Kidney (tissue), 2 donors: Measurements from ENCODE around the genes TMPRSS4, JAML and IFT46.

DNA sequence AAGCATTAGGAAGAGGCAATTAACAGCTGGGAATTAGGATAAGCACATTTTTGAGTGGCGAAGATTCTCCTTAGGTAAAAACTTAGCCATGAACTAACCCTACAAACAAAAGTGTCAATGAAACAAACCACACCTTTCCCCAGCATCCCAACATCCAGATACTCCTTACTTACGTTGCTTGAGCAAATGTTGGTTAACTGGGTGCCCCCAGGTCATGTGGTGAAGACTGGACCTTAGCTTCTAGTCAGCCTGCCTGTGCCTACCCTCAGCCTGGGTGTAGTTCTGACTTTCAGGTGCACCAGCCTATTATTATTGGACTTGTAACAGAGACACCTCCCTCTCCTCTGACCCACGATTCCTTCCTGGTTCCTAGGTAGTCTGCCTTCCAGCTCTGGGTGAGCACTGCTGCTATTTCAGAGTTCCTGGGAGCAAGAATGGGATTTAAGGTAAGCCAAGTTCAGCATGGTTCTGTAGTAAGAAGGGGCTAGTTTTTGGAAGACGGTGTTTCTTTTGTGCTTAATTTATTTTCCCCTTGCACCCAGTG lies 138.3 kb downstream of the DSCAML1 start:
- PRO-cap, result no peak
- RRBS, result no CpG with 5 or more reads among the region's 4 CpGs

DNA sequence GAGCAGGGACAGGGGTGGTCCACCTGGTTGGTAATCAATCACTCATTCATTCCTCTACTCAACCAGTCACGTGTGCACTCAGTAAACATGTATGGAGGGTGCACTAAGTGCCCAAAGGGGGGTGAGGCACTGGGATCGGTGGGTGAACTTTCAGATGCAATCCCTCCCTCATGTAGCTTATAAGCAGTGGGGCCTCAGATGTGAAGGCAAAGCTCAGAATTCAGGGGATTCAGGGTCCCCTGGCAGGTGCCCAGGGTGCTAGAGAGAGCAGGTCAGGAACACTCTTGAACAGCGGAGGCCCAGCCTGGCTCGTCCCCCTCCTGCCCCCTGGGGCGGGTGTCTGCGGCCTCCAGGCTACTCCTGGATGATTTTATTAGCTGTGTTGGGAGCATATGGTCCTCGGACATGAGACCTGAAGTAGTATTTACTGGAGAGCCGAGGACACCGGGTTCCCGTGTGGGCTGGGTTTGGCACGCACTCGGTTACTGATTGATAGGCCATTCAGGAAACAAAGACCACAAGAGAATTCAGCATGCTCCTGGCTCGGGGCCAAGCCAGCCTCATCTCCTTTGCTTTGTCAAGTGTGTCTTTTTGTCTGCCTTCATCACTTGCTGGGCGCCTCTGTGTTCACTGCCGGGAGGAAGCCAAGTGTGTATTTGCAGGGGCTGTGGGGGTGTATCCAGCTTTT lies 9.9 kb downstream of the FXYD2 start:
- PRO-cap, result bidirectional peak, plus-strand start outside the sequence, minus-strand start at position 481 of the sequence
- RRBS, result no CpG with 5 or more reads among the region's 15 CpGs

DNA sequence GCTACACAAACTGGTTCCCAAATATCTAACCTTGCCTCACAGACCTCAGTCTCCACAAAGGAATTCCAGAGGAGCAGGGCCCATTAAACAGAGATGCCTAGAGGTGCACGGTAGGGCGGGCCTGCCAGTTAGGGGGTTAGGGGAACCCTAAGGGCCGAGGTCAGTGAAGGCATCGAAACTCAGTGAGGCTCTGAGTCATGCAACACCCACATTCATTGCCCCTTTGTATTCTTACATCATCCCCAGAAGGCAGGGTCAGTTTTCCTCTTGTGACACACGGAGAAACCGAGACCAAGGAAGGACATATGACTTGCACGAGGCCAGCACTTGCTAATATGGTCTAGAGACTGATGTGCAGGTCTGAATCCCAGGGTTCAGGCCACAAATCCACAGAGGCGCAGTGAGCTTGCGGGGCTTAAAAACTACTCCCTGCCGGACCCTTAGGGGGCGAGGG lies 17.5 kb upstream of the FXYD2 start:
- PRO-cap, result no peak
- RRBS, result no CpG with 5 or more reads among the region's 11 CpGs

DNA sequence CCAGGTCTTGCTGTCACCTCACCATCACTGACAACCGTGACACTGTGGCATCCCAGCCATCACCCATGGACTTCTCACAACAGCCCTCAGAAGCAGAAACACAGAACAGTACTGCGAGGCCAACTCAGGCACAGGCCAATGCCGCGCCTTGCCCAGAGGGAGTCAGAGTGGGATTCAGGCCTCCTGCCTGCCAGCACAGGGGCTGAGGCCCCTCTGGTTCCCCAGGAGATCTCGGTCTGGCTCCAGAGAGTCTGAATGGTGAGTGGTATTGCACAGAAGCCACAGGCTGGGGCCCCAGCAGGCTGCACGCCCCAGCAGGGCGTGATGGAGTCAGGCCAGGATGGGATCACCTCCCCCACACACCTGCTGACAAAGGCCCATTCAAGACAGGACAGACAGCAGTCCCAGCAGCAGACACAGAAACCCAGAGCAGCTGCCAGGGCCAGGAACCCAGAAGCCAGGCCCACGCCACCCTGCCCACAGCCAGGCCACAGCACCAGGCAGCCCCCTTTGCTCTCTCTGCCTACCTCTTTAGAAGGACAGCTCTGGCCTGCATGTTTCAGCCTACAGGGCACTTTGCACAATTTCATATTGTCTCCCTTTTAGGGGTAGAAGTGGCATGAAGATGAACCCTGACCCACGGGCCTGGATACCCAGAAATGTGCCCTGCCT lies 6.3 kb downstream of the FXYD6 start:
- PRO-cap, result no peak
- RRBS, result no CpG with 5 or more reads among the region's 9 CpGs

GRCh38 chr11:117874181-117874846 lies 2.1 kb downstream of the FXYD6 start:
- PRO-cap, result unidirectional peak, plus-strand start at chr11:117874659
- RRBS, result no CpG with 5 or more reads among the region's 15 CpGs

- PRO-cap, result bidirectional peak, plus-strand start at chr11:117987279, minus-strand start at chr11:117987186
- RRBS, result 7% methylated on average over 2 of the region's 23 CpGs
These were observed 752 bp downstream of the IL10RA start for GRCh38 chr11:117986601-117987690.

DNA sequence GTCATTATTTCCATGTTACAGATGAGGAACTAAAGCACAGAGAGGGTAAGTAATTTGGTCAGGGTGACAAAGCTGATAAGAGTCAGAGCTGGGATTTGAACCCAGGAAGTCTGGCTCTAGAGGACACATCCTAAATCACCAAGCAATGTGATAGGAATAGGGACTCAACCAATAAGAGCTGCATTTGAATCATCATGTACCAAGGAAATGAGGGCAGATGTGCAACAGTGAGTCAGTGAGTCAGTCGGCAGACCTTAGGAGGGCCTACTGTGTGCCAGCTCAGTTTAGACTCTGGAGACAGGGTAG lies 11.1 kb downstream of the IL10RA start:
- PRO-cap, result no peak
- RRBS, result no CpG with 5 or more reads among the region's 1 CpG

DNA sequence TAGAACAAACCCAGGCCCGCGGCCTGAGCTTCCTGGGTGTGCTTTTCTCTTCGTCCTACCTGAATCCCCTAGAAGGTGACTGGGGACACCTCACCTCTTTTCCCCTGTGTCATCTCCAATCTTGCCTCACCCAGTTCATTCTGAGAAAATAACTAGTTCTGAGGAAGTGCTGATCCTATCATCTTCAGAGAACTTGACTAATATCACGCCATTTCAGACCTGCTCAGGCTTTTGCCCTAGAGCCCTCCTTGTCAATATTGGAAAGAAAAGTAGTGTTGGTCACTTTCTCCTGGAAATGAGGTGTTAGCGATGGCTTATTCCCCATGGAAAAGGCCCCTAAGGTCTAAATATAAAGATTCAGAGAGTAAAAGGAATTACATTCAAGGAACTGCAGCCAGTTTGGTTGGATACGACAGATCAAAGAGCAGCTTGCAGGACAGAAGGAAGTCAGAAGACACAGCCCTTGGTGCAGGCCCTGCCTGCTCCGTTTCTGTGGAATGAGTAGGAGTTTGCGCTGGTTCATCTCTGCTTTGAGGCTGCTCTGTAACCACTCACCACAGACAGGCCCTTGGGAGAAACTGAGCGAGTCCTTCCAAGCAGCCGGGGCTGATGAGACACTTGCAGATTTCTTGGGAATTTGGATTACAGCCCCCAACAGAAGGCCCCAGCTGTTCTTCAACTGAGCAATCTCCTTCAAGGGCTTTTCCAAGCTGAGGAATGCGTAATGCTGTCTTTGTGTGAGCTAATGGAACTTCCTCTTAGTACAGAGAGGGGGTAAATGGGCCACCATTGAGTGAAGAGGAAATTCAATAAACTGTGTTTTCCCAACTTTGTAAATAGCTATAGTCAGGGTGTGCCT lies 16.2 kb downstream of the IL10RA start:
- PRO-cap, result no peak
- RRBS, result no CpG with 5 or more reads among the region's 11 CpGs

GRCh38 chr11:118076397-118077523 lies at the start of gene TMPRSS4:
Gene TMPRSS4, plus strand, starts transcription at chr11:118077078.
- PRO-cap, result unidirectional peak, plus-strand start at chr11:118077074
- RRBS, result no CpG with 5 or more reads among the region's 16 CpGs

- PRO-cap, result no peak
- RRBS, result 0% methylated on average over 1 of the region's 7 CpGs
These were observed 1.6 kb upstream of the SMIM35 start for GRCh38 chr11:118088315-118088769.

GRCh38 chr11:118224463-118225439 lies at the start of gene JAML:
Gene JAML, minus strand, starts transcription at chr11:118225011.
- PRO-cap, result unidirectional peak, minus-strand start at chr11:118225011
- RRBS, result no CpG with 5 or more reads among the region's 8 CpGs

DNA sequence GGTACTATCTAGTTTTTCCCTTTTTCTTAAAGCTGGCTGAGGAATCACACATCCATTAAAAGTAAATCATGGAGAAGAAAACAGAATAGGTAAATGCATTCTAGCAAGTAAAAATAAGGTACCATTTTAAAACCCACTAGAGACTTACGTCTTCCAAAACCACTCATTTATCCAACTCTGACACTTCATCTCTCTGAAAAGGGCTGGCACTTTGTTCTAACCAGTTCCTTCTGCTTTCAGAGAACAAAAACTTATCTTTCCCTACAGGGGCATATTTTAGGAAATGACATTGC lies 11.3 kb downstream of the MPZL3 start:
- PRO-cap, result no peak
- RRBS, result no CpG with 5 or more reads among the region's 1 CpG

DNA sequence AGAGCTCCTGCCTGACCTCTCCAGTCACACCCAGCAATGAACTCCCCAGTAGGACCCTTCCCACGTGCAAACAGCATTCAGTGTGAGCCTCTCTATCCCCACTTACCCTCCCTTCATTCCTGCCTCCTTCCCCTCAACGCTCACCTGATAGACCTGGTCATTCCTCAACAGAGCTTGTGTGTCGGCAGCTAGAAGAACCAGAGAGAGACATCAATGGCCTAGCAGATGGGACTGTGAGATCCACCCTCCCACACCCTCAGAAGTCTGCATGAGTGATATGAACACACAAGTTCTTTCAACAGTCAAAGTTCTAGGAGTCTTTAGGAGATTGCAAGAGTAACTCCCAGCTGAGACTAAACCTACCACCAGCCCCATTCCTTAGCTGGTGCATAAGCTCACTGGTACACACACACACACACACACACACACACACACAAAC lies 3.2 kb downstream of the CD3D start:
- PRO-cap, result no peak
- RRBS, result no CpG with 5 or more reads among the region's 3 CpGs

DNA sequence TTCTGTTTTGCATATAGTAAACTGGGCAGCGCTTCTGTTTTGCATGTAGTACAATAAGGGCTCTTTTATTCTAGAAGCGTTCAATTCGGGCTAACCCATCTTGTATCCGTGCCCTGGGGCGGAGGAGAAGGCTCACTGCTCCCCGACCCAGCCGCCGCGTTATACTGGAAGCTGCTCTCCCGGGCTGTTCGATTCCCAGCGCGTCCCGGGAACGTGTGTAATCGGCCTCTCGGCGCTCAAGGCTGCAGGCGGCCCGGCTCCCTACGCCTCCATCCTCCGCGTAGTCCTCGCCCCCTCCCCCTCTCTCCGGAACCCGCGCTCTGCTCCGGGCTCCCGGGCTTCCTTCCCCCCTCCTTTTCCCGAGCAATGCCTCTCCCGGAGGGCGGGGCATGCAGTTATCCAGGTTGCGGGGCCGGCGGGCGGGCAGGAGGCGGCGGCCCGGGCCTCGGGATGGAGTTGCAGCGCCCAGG lies 422 bp upstream of the KMT2A start:
- PRO-cap, result unidirectional peak, minus-strand start at position 158 of the sequence; bidirectional peak, plus-strand start outside the sequence, minus-strand start at position 358 of the sequence
- RRBS, result 2% methylated on average over 19 of the region's 41 CpGs

DNA sequence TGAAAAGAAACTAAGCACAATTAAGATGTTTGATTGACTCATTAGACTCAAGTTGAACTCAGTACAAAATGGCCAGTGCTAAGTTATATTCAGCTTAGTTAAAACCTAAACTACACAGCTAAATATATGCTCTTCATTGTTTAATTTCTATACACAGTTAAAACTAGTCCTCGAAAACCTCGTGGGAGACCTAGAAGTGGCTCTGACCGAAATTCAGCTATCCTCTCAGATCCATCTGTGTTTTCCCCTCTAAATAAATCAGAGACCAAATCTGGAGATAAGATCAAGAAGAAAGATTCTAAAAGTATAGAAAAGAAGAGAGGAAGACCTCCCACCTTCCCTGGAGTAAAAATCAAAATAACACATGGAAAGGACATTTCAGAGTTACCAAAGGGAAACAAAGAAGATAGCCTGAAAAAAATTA lies 35.2 kb downstream of the KMT2A start:
- PRO-cap, result no peak
- RRBS, result no CpG with 5 or more reads among the region's 3 CpGs

DNA sequence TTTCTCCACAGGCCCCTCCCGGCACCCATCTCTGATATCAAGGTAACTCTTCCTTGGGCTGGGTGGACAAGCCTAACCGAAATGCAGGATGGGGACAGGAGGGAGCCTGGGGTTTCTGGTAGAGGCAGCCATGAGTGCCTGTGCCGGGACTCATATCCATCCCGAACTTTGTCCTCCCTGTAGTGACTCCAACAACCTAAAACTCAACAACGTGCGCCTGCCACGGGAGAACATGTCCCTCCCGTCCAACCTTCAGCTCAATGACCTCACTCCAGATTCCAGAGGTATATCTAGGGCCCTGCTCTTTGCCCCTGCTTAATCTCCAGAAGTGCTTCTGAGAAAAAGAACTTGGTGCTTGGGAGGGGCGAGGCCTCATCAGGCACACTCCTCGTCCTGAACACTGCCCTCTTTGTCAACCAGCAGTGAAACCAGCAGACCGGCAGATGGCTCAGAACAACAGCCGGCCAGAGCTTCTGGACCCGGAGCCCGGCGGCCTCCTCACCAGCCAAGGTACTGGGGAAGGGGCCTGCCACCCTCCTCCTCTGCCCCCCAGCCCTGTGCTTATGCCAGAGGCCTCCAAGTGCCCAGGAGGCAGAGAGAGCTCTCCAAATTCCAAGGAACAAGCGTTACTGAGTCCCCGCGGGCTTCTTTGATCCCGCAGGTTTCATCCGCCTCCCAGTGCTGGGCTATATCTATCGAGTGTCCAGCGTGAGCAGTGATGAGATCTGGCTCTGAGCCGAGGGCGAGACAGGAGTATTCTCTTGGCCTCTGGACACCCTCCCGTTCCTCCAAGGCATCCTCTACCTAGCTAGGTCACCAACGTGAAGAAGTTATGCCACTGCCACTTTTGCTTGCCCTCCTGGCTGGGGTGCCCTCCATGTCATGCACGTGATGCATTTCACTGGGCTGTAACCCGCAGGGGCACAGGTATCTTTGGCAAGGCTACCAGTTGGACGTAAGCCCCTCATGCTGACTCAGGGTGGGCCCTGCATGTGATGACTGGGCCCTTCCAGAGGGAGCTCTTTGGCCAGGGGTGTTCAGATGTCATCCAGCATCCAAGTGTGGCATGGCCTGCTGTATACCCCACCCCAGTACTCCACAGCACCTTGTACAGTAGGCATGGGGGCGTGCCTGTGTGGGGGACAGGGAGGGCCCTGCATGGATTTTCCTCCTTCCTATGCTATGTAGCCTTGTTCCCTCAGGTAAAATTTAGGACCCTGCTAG lies 3.3 kb downstream of the TMEM25 start:
- PRO-cap, result no peak
- RRBS, result 87% methylated on average over 2 of the region's 30 CpGs

- PRO-cap, result bidirectional peak, plus-strand start at chr11:118566019, minus-strand start at chr11:118566025
- RRBS, result no CpG with 5 or more reads among the region's 21 CpGs
These were observed at the start of gene IFT46 for GRCh38 chr11:118565824-118566335. Gene IFT46, minus strand, starts transcription at chr11:118565931.

DNA sequence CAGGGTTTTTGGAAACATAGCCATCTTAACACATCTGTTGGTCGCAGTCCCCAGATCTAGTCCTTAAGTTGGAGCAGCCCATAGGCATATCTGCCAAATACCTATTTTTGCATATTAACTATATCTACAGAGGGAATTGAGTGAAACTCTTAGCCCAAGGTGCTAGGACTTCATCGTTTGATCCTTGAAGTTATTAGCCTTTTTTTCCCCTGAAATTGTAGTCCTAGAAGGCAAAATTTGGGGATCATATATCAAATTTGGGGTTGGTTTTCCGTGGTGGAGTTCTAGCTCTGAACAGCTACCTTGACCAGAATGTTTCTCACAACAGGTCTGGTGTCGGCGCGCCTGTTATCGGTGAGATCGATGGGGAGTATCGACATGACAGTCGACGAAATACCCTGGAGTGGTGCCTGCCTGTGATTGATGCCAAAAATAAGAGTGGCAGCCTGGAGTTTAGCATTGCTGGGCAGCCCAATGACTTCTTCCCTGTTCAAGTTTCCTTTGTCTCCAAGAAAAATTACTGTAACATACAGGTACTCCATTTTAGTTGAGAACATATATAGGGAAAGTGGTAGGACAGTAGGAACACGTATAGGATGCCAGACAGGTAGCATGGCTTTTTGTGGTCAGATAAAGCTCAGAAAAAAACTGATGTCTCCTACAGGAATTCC lies 9.9 kb upstream of the PHLDB1 start:
- PRO-cap, result unidirectional peak, plus-strand start at position 391 of the sequence
- RRBS, result no CpG with 5 or more reads among the region's 12 CpGs

DNA sequence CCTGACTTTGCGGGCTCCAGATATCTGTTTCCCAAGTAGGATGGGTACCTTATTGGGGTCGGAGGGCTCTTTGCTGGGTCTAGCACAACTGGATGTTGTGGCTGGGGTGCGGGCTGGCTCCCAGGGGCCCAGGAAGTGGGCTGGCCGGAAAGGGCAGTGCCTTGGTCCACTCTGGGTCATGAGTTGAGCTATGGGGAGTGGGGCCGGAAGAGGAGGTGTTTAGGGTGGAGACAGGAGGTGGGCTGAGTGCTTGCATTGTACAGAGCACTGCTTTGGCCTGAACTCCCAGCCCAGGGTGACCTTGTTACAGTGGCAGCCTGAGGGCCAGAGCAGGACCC lies 13.1 kb downstream of the PHLDB1 start:
- PRO-cap, result no peak
- RRBS, result 4% methylated on average over 2 of the region's 5 CpGs

DNA sequence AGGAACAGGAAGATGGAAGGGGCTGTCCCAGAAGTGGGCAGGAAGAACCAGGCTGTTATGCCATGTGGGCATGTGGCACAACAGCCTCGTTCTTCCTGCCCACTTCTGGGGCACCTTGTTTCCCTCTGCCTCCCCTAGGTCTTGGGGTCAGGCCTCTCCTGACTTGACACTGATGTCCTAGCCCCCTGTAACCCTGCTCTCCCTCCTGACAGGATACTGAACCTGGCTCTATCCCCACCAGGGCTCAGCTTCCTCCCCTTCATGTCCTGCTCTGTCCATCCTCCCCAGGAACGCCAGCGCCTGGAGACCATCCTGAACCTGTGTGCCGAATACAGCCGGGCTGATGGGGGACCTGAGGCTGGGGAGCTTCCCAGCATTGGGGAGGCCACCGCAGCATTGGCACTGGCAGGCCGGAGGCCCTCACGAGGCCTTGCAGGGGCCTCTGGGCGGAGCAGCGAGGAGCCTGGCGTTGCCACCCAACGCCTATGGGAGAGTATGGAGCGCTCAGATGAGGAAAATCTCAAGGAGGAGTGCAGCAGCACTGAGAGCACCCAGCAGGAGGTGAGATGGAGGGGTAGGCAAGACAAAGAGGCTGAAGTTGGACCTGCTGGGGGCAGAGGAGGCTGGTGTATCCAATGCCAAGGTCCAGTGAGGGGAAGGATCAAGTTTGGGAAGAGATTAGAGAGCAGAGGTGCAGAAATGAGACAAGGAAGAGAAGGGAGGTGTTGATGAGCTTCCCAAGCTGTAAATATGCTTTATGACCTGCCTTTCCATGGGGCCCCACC lies 23.7 kb downstream of the PHLDB1 start:
- PRO-cap, result no peak
- RRBS, result 65% methylated on average over 3 of the region's 13 CpGs